ENCODE data around the genes CLEC1A and KLRD1.

DNA sequence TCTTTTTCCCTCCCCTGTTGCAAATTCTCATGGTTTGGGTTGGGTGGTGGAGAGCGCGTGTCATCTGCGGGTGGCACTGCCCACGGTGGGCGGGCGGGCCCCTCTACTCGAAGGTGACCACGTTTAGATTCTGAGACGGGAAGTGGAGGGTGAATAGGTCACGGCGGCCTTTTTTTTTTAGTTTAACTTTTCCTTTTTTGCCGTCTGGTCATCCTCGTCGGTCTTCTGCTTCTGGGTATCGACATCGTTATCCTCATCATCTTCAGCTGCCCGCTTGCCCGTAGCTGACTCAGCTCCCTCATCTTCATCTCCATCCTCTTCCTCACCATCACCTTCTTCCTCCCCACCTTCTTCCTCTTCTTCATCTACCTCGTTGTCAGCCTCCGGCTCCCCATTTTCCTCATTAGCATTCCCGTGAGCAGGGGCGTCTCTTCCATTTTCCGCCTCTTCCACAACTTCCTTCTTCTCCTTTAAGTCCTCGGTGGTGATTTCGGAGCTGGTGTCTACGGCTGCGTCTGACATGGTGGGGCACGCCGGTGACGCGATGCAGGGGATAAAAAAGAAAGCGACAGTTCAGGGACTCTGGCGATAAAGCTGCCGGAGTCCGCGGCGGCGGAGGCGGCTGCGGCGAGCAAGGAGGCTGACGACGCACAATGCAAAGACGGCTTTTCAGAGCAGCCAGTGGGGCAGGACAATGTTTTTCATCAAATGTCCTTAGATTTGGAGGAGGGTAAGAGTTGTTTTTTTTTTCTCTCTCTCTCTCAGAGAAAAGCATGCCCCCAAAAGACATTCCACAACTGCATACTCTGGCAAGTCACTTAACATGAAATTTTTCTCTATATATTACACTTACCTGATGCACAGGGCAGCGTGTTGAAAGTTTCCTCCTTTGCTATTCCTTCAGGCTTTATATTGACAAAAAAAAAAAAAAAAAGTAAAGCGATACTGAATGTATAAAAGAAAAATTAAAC lies 31.9 kb upstream of the PZP start:
- RRBS, 2 experiments: no CpG with 5 or more reads among the region's 46 CpGs

DNA sequence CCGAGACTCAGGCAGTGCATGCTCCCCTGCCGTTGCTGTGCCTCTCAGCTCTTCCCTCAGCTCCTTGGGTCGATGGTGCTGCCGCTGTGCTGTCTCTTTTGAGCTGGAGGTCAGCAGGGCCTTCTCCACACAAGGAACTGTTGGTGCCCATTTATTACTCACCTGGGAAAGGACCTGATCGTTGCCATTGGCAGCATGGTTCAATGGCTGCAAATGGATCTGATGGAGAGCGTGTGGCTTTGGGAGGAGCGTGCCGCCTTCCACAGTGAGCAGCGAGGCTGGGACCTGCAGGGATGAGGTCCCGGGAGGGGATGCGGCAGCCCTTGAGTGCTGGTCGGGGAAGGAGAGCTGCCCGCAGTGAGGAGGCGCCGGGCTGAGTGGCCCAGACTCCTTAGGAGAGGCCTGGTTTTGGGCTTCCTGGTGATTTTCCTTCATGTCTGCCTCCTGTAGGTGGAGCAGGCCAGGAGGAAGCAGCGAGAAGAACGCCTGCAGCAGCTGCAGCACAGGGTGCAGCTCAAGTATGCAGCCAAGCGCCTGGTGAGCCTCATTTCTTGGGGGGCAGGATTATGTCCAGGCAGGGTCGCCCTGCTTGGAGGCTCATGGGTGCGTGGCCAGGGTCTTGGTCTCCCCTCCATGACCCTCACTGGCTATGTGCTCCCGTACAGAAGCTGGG lies 85.9 kb upstream of the PZP start:
- RRBS, 2 experiments: 71% methylated on average over 6 of the region's 21 CpGs

DNA sequence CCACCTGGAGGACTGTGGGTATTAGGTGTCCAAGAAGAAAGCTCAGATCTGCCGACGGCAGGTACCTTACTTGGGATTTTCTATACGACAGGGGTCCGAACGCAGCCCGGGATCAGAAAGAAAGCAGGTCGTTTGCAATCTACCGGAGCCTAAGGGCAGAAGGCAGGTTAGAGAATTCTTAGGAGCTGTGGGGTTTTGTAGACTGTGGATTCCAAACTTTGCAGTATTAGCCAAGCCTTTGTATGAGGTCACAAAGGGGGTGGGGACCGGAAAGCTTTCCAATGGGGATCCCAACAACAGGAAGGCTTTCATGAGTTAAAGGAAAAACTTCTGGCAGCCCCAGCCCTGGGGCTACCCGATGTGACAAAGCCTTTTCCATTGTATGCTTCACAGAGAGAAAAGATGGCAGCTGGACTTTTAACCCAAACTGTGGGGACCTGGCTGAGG lies 199.1 kb upstream of the PZP start:
- RRBS, 2 experiments: no CpG with 5 or more reads among the region's 10 CpGs

GRCh38 chr12:9662108-9662933 lies 7.2 kb upstream of the CLEC2D start:
- RRBS, 2 experiments: no CpG with 5 or more reads among the region's 3 CpGs

DNA sequence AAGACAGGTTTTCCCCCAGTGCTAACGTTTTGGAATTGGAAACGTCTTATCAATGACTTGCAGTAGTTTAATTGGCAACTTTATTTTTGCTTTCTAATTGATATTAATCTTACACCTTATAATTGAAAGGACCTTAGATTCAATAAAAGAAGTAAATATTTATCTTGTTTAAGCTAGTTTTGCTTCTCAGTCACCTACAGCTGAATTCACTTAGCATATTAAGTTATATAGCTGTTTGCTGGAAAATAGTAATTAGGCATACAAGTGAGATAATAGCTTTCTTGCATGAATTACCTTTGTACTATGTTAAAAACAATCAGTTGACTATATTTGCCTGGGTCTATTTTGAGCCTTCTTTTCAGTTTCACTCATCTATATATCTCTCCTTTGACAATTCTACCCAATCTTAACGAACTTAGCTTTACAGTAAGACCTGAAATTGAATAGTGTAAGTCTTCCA lies 43.3 kb downstream of the CD69 start:
- RRBS, 2 experiments: no CpG with 5 or more reads among the region's 3 CpGs

GRCh38 chr12:9721372-9722154 lies 39.1 kb downstream of the CD69 start:
- RRBS, 2 experiments: no CpG with 5 or more reads among the region's 5 CpGs

- RRBS, 2 experiments: no CpG with 5 or more reads among the region's 2 CpGs
Measured at GRCh38 chr12:9740433-9740838, 20.3 kb downstream of the CD69 start.

GRCh38 chr12:9754171-9754768 lies 6.4 kb downstream of the CD69 start:
- RRBS, 2 experiments: no CpG with 5 or more reads among the region's 3 CpGs

DNA sequence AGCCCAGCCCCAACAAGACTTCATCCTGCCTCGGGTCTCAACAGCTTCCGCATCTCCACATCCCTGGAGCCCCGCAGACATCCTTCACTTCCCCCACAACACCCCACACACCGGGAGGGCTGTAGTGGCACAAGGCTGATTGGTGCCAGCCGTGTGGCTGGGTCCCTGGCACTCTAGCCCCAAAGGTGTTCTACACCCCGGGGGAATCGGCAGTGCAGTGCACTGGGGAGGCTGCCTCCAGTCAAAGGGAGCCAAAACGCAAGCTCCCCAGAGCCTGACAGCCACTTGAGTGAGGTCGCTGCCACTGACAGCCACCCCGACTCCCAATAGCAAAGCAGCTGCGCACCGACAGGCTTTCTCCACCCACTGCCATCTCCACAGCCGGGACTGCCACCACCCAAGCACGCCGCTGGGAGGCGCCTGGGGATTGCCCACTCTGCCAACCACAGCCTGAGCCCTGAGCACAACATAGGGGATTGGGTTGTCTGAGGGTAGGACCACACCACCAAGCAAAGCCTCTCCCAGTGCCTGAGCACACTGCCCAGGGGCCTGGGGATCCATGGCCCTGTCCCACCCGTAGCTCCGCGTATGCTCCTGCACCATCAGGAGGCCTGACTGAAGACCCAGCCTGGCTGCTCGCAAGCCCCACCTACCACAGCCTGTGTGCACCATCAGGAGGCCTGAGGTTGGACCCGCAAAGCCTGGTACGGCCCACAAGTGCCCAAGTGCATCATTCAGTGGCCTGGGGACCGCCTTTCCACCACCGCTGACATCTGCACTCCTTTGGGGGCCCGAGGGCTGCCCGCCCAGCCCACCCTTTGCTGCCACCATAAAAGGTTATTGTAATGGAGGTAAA lies 13.1 kb upstream of the KLRF1 start:
- RRBS, 2 experiments: 92% methylated on average over 2 of the region's 26 CpGs

GRCh38 chr12:9854165-9854875 lies 14.8 kb downstream of the CLEC2B start:
- RRBS, 2 experiments: no CpG with 5 or more reads among the region's 5 CpGs

GRCh38 chr12:10097335-10098148 lies 1.2 kb downstream of the CLEC1A start:
- RRBS, 2 experiments: no CpG with 5 or more reads among the region's 4 CpGs

DNA sequence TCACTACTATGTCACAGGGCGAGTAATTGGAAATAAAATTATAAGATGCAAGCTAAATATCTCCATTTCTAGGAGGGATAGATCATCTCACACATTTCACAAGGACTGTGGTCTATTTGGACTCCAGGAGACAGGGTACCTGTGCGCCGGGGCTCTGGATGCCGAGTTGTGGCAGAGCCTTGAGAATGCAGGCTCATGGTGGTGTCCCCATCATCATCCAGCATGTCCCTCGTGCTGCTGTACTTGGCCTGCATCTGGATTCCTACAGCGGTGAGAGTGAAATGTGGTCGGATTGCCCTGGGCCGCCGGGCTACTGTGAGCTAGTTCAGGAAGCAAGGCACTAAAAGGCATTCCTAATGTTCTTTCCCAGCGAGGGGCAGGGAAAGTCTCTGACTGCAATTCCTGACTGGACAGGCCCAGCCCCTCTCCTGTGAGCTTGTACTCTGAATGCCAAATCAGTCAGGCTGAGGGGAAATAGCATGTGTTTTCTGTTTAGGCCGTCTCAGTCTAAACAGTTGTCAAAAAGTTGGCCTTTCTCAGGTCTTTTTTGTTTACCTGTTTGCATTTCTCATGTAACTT lies at the start of gene CLEC1A:
CLEC1A (minus strand) TSS at position 317 of the 579 bp plus-strand sequence.
- RRBS, 2 experiments: no CpG with 5 or more reads among the region's 11 CpGs

GRCh38 chr12:10102272-10102629 lies 3.5 kb upstream of the CLEC1A start:
- RRBS, 2 experiments: no CpG with 5 or more reads among the region's 2 CpGs

- RRBS, 2 experiments: no CpG with 5 or more reads among the region's 2 CpGs
Measured at GRCh38 chr12:10130963-10131595, 1.1 kb upstream of the CLEC7A start.

DNA sequence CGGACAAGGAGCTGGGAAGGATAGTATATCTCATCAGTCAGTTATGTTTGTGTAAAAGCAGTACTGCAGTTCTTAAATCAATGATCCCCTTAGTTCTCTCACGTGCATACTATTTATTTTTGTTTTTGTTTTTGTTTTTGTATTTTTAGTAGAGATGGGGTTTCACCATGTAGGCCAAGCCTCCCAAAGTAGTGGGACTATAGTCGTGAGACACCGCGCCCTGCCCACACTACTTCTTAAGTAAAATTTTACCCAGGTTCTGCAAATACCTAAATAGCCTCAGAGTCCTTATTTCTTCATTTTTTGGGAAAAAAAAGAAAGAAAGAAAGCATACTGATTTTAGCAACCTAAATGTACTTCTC lies 11.0 kb downstream of the OLR1 start:
- RRBS, 2 experiments: no CpG with 5 or more reads among the region's 5 CpGs

- RRBS, 2 experiments: no CpG with 5 or more reads among the region's 10 CpGs
Measured at GRCh38 chr12:10214545-10215462, 2.1 kb downstream of the GABARAPL1 start.

DNA sequence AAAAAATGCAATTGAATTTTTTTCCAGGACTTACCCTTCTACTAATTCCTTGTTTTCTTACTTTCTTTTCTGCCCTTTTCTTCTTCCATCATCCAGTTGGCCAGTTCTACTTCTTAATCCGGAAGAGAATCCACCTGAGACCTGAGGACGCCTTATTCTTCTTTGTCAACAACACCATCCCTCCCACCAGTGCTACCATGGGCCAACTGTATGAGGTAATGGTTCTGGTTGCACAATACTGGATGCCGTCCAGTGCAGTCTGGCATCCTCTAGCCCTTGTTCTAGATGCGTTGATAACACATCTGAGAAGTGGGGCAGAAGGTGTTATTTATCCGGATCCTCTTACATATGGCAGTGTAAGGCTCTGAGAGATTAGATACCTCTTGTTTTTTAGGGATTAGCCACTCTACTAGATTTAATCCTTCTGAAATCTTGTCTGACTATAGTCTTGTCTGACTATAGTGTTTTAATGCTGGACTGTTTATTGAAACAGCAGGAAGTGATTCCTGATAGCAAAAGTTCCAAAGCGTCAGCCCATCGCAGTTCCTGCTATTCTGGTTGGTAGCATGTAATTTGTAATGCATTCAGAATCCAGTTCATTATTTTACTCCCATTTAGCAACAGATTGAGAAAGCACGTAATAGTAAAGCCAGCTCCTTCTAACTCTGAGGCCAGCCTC lies 7.8 kb downstream of the GABARAPL1 start:
- RRBS, 2 experiments: no CpG with 5 or more reads among the region's 8 CpGs

GRCh38 chr12:10307721-10308207 lies at the start of gene KLRD1:
TSS of gene KLRD1 (plus strand) at chr12:10307870.
- RRBS, 2 experiments: no CpG with 5 or more reads among the region's 3 CpGs

GRCh38 chr12:10310373-10310903 lies 2.8 kb downstream of the KLRD1 start:
- RRBS, 2 experiments: no CpG with 5 or more reads among the region's 13 CpGs

- RRBS, 2 experiments: no CpG with 5 or more reads among the region's 4 CpGs
Measured at GRCh38 chr12:10311118-10311669, 3.5 kb downstream of the KLRD1 start.

All from NT2/D1 (cell line).